Skeletal muscle tissue (tissue), 7 donors: ENCODE measurements around a stretch of chr14.

DNA sequence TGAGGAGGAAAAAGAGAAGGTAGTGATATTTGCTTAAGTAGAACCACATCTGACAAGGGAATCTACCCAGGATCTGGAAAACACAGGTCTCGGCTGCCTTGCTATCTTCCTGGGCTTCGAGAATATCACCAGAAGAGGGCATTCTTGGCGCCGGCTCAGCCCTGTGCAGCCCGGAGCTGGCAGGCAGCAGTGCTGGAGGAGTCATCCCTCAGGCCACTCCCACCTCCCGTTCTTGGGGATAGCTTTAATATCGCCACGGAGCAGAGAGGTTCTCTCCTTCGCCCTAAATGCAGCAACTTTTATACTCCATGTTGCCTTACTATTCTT is 1181.2 kb downstream of the VRK1 start:
- PRO-cap, 3 experiments: no peak in any of the 3 experiments
- RAMPAGE, long total RNA: no peak
- RRBS, 2 experiments: no CpG with 5 or more reads among the region's 9 CpGs

DNA sequence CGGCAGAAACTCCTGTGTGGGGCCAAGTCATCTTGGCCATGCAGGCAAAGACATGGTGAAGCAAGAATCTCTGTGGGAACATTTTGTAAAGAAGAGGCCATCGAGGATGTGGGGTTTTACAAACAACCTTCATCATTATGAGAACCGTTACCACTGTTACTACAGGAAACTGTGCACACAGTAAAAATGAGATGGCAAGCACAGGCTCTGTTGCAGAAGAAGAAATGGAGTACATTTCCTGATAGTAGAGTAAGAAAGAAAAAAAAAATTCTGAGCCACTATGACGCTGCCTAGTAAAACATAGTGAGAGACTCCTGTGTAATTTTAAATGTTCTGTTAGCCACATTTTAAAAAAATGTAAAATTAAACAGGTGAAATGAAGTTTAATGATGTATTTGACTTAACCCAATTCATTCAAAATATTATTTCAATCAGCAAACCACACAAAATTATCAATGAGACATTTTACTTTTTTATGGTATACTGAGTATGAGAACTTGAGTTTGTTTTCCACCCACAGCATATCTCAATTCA is 1197.2 kb downstream of the VRK1 start:
- PRO-cap, 3 experiments: no peak in any of the 3 experiments
- RAMPAGE, long total RNA: no peak
- RRBS, 2 experiments: no CpG with 5 or more reads among the region's 4 CpGs

DNA sequence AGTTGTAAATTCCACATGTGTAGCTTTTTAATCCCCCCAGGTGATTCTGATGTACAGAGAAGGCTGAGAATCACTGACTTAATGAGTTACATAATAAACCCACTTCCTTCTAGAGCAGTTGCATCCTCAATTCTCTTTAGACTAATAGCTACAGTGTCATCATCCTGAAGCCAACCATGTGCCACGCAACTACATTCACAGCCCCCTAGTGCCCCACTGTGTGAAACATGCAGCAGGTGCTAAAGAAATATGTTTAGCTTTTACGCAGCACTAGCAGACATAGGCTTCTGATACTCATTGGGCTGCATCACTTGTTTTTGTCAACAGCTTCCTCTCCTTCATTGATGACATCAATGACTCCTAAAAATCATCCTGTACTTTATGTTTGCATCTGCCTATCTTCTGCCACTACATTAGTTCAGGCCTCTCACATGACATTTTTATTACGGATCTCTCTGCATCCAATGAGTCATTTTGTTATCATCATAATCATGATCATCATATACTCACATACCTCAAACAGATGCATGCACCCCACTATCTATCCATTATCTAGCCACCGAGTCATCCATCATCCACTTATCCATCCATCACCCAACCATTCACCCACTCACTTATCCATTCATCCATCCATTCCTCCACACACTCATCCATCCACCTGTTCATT is 1168.1 kb downstream of the BCL11B start:
- PRO-cap, 3 experiments: no peak in any of the 3 experiments
- RAMPAGE, long total RNA: no peak
- RRBS, 2 experiments: no CpG with 5 or more reads among the region's 4 CpGs

DNA sequence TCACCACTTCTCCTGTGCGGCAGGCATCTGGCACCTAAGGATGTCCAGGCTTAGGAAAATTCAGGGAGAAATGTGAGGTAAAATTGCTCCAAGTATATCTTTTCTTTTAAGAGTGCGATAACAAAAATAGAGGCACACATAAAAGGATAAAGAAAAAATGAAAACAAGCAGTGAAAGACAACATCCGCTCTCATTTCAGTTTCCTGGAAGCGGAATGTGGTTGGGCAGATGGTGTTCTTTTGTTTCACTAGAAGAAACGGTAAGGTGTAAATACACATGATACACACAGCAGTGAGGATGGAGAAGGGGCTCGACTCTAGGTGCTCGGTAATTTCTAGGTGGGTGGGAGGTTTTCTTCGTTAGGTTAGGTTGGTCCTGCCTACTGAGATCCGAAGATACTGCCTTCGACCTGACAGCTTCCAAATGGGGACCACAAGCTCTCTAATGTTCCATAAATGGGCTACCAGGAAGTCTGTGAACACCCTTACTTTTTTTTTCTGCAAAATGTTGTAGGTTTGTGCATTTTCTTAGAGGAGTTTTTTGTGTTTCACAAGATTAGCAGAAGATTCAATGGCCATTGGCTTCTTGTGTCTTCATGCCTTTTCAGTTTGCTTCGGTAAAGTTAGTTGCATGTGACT is 1082.5 kb downstream of the BCL11B start:
- PRO-cap, 3 experiments: no peak in any of the 3 experiments
- RAMPAGE, long total RNA: no peak
- RRBS, 2 experiments: no CpG with 5 or more reads among the region's 11 CpGs

GRCh38 chr14:98443945-98444451 is 828.0 kb downstream of the BCL11B start:
- PRO-cap, 3 experiments: no peak in any of the 3 experiments
- RAMPAGE, long total RNA: no peak
- RRBS, 2 experiments: no CpG with 5 or more reads among the region's 4 CpGs

DNA sequence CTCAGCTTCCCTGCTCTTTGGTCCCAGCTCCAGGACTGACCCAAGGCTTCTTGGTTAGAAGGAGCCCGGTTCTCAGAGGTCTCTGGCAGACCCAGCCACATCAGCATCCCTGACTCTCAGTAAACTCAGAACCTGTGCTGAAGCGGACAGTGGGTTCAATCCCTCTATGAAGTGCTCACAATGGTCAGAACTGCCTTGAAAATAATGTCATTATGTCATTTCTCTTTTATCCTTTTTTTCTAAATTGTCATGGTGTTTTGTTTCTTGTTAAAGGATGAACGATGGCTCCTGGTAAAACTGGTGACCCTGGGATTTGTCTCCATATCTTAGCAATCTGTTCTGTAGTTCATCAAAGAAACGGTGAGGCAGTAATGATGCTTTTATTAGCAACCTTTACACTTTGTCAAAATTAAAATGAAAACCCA is 426.9 kb downstream of the BCL11B start:
- PRO-cap, 3 experiments: no peak in any of the 3 experiments
- RAMPAGE, long total RNA: no peak
- RRBS, 2 experiments: no CpG with 5 or more reads among the region's 4 CpGs

- PRO-cap, 3 experiments: no peak in any of the 3 experiments
- RAMPAGE, long total RNA: no peak
- RRBS, 2 experiments: no CpG with 5 or more reads among the region's 5 CpGs
These were observed 47.6 kb downstream of the BCL11B start for GRCh38 chr14:99224505-99224774.

DNA sequence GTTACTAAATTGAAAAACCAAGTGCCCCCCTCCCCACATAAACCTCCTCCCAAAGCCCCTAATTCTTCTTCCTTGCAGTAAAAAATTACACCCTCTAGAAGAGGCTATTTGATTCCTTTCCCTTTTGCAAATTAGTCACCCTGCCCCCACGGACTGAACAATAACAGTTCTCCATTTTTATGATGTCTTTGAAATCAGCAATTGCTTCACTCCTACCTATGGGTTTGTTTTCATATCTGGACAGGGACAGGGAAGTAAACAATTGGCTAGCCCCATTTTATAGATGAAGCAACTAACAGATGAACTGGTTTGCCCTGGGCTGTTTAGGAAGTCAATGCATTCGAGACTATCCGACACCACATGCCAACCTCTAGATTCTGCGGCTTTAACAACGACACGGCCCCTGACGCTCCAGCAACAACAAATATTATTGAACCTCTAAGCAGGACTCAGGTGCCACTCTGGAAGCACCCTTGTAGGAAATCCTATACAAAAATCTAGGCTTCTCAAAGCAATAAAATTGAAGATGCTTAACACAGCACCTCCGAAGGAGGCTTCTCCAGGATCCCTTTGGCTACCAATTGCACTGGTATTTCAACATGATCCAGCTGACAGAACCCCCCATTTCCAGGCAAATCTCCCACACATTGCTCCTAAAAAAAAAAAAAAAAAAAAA is 28.6 kb downstream of the BCL11B start:
- PRO-cap, 3 experiments: no peak in any of the 3 experiments
- RAMPAGE, long total RNA: no peak
- RRBS, 2 experiments: no CpG with 5 or more reads among the region's 8 CpGs

DNA sequence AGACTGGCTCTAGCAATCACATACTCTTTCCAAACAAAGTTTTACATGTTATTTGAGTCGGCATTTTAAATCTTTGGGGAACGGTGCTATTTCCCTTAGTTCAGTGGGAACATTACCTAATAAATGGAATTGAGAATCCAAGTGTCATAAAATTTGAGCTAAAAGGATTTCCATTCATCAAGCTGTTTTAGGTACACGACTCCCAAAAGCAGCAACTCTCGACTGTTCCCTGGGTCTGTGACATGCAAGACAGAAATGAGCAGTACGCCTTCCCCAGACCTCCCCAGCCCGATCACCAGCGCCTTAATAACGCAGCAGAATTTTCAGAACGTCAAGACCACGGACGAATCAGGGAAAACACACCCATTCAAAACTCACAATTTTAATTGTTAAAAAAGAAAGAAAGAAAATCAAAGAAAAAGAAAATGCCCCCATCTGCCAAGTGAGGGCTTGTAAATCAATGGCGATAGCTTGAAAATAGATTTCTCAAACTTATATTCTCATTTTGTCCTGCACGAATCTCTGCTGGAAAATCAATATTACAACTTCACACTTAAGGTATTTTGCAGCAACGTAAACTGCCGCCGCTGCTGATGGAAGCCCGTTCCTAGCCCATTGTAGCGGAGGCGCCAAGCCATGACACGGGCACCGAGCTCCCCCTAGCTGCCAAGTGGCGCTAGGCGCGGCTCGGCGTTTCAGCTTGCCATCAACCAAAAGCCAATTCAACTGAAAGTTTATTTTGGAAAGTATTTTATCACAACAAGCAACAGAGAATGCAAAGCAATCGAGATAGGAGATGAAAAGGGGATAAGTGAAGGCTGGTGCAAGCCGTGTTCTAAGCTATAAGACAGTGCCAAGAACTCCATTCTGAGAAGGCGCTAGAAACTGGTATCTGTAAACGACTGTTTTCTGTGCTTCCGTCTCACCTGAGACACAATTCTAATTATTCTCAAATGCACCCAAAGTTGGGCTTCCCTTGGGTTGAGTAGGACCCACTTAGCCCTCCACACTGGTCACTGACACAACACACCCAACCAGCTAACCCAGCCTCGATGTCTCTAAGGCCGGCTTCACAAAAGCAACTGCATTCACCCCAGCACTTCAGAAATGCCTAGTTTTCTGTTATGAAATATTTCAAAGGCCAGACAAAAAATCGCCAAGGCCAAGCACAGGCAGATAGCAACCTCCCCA is 5.5 kb downstream of the BCL11B start:
- PRO-cap, 3 experiments: no peak in any of the 3 experiments
- RAMPAGE, long total RNA: no peak
- RRBS, 2 experiments: no CpG with 5 or more reads among the region's 34 CpGs

DNA sequence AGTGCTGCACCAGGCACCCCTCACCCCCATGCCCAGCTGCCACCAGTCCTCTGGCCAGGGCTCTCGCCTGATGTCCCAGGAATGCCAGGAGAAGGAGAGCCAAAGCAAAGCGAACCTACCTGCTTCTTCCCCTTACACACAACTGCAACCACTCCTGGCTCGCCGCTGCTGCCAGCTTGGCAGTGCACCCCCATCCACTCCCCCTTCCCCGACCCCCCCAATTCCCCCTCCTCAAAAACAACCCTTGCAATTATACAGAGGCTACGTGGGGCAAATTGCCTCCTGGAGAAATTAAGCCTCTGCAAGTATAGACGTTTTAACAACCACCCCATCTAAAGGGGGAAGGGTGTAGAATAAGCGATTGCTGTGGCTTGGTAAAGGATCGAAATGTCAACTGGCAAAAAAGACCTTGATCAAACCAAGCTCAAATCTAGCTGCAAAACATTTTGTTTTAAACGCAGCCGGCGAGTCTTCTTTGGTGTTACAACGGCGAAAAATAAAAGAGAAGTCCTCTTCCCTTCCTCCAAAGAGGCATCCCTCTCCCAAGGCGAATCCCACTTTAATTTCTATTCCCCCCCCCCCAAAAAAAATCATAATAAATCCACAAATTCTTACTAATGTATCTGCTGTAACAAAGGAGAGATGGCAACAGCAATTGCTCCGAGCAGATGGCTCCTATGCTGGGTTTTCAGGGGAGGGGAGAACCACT is 2.9 kb downstream of the BCL11B start:
- PRO-cap, 3 experiments: no peak in any of the 3 experiments
- RAMPAGE, long total RNA: no peak
- RRBS, 2 experiments: no CpG with 5 or more reads among the region's 16 CpGs

DNA sequence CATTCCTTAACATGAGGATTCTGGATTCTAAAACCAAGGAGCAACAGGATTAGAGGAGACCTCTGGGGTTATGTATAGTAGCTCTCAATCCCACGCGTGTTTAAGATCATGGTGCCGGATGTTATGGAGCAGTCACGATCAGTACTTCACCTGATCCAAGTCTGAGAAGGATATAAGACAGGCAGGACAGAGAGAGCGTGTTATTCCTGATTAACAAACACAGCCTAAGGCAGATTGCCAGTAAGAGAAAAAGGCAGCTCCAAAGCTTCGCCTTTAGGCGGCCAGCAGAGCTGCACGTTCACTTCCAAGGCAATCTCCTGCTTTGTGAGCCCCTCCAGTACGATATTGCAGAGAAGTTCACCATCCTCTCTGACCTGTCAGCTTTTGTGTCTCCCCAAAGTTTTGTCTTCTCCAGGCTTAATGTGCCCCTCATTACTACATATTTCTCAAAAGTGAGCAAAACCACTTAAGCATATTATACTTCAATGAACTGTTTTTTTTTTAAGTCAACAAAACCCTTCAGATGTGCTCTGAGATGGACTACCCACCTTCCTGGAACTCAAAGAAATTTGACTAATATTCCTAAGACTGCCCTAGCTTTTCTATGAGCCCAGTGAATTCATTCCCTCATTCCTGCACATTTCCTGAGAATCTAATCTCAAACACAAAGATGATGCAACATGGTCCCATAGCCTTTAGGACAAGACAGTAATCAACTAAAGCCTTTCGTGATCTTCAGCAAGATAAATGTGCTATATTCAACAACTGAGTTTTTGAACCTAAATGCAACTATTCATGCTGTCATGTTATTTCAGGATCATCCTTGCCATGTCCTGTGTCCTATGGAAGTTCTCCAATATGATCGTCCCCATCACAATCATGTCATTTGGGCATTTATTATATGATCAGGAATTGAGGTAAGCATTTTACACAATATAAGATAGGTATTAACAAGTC is 5.2 kb downstream of the SETD3 start:
- PRO-cap, 3 experiments: no peak in any of the 3 experiments
- RAMPAGE, long total RNA: no peak
- RRBS, 2 experiments: no CpG with 5 or more reads among the region's 11 CpGs

DNA sequence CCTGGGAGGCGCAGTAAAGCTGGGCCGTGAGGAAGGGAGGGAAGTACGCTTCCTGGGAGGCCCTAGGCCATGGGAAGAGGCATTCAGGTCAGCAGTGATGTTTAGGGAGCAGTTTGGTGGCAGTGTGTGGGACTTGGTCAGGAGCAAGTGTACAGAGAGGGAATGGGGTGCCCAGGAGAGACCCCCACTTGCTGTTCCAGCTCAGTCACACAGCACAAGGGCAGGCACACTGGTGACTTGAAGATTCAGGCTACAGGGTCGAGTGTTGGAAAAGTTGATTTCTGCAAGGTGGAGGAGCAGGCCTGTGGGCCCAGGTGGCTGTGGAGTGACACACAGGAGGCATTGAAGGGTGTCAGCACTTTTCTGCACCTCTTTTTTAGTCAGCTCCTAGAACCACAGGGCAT is 27.3 kb downstream of the CCNK start:
- PRO-cap, 3 experiments: no peak in any of the 3 experiments
- RAMPAGE, long total RNA: no peak
- RRBS, 2 experiments: no CpG with 5 or more reads among the region's 4 CpGs

DNA sequence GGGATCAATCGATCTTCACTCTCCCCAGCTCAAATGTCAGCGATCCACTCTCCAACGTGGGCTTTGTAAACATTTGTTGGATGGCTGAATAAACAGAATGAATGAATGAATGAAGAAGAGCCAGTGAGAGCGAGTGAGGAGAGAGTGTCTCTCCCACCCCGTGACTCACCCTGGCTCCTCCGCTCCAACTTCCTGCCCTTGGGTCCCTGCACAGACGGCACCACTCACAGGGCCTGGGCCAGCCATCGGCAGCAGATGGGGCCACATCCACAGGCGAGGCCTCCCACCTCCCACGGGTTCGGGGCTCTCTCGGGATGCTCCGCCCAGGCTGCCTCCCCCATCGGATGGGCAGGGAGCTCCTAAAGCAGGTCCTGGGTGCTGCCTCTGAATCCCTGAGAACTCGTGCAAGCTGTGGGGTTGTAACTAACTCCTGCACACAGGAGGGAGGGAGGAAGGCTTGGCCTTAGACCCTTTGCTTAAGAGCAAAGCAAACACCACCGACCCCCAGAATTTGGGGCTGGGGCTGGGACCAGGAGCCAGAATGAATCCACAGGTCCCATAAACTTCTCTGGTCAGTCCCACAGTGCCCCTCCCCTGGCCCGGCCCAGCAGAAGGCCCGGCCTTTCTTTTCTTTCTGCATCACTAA is 41.3 kb downstream of the CCNK start:
- PRO-cap, 3 experiments: no peak in any of the 3 experiments
- RAMPAGE, long total RNA: no peak
- RRBS, 2 experiments: no CpG with 5 or more reads among the region's 18 CpGs

- PRO-cap, 3 experiments: no peak in any of the 3 experiments
- RAMPAGE, long total RNA: no peak
- RRBS, 2 experiments: 67% methylated on average over 1 of the region's 8 CpGs; no CpG with 5 or more reads in 1 of the 2 experiments
These were observed 49.0 kb downstream of the CCDC85C start for GRCh38 chr14:99554901-99555442.

DNA sequence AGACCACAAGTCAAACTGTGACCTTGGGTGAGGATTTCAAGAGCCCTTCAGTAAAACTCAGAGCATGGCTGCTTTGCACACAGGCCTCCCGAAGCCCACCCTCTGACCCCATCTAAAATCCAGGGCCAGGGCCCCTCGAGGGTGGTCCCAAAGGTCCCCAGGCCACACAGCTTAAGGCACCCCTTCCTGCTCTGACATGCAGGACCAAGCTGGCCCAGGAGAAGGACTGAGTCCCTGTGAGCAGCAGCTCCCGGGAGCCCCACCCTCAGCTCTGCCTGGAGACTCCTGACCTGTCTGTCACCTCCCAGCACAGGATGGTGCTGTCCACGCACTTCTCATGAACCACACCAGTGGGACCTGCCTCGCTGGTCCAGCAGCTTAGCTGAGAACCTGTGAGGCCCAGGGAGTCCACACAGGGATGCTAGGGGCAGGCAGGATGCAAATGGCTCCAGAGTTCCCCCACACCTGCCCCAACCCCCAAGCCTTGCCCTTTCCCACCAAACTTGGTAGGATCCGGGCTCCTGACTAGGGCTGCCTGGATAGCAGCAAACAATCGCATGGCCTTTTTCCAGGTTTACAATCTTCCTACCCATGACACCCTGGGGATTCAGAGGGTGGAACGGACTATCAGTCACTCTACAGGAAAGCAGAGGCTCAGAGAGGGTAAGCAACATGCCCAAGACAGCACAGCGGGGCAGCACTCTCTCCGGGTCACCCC is 27.7 kb downstream of the CCDC85C start:
- PRO-cap, 3 experiments: no peak in any of the 3 experiments
- RAMPAGE, long total RNA: no peak
- RRBS, 2 experiments: no CpG with 5 or more reads among the region's 10 CpGs

DNA sequence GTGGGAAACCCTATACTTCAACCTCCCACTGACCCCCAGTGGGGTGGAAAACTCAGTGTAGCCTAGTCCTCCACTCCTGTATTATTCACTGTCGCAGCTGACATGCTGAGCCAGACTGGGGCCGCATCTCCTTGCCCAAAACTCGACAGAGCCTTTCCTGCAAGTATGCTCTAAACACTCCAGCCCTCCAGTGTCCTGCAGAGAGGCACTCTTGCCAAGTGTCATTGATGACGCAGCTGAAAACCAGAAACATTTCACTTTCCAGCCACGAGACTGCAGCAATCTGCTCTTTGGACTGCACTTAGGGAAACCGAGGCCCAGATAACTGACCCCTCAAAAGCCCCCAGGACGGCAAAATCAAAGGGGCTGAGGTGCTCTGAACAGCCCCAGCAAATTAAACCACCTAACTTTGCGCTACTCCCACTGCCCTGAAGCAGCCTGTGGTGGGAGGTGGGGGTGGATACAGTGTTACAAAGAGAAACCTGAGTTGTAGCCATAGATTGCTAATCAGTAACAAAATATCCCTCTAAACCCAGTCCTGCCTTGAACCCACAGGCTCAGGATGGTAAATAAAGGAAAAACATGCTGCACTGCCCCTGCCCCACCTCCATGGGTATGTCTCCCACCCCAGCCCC is 2.6 kb downstream of the CCDC85C start:
- PRO-cap, 3 experiments: no peak in any of the 3 experiments
- RAMPAGE, long total RNA: no peak
- RRBS, 2 experiments: no CpG with 5 or more reads among the region's 8 CpGs

DNA sequence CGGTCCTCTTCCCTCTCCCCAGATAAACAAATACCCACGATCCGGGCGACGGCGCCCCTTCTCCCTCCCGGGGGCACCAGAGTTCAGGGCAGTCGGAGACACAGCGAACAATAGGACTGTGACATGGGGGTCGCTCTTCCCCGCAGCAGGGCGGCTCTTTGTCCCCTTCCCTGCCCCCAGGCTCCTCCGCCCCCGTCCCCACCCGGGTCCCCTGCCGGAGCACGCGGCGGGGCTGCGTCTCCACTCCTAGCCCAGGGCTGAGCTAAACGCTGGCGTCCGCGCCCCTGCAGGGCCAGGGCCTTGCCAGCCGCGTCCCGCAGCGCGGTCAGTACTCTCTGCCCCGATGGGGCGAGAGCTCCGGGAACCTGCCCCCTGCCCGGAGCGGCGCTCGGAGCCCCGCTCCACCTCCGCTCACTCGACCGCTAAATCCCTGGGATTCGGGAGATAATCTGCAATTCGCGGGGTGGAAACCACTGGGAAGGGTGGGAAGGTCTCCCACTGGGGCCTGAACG is 767 bp upstream of the CCDC85C start:
- PRO-cap, 3 experiments: peak in 1 of 3 experiments; most common minus-strand start position 337 of the sequence (in 1)
- RAMPAGE, long total RNA: no peak
- RRBS, 2 experiments: 0 to 1% methylated on average over 4 to 22 of the region's 44 CpGs

- PRO-cap, 3 experiments: no peak in any of the 3 experiments
- RAMPAGE, long total RNA: no peak
- RRBS, 2 experiments: no CpG with 5 or more reads among the region's 10 CpGs
These were observed 8.1 kb upstream of the CCDC85C start for GRCh38 chr14:99612039-99612631.

- PRO-cap, 3 experiments: no peak in any of the 3 experiments
- RAMPAGE, long total RNA: no peak
- RRBS, 2 experiments: 33 to 41% methylated on average over 3 to 5 of the region's 20 CpGs
These were observed 120.8 kb upstream of the EVL start for GRCh38 chr14:99944139-99945021.

DNA sequence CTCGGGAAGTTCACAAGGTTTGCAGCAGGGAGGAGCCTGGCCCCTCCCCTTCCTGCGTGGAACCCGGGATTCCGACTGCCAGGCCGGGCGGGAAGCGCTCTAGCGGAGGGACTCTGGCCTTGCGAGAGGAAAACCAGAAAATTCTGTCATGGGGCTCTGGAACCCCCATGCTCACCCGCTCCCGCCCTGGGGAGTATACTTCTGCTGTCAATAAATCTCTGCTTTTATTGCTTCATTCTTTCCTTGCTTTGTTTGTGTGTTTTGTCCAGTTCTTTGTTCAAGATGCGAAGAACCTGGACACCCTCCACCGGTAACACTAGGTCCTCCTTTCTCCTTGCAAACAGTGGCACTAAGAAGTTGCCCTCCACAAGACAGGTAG is 98.1 kb upstream of the EVL start:
- PRO-cap, 3 experiments: no peak in any of the 3 experiments
- RAMPAGE, long total RNA: no peak
- RRBS, 2 experiments: no CpG with 5 or more reads among the region's 13 CpGs